Fibroblast of the aortic adventitia (primary cell): ENCODE data around the genes STMN1, PAFAH2, PDIK1L and C1orf232.

- CAGE, long polyA plus RNA = no peak
Measured at GRCh38 chr1:24655282-24656098, 12.4 kb downstream of the SRRM1 start.

DNA sequence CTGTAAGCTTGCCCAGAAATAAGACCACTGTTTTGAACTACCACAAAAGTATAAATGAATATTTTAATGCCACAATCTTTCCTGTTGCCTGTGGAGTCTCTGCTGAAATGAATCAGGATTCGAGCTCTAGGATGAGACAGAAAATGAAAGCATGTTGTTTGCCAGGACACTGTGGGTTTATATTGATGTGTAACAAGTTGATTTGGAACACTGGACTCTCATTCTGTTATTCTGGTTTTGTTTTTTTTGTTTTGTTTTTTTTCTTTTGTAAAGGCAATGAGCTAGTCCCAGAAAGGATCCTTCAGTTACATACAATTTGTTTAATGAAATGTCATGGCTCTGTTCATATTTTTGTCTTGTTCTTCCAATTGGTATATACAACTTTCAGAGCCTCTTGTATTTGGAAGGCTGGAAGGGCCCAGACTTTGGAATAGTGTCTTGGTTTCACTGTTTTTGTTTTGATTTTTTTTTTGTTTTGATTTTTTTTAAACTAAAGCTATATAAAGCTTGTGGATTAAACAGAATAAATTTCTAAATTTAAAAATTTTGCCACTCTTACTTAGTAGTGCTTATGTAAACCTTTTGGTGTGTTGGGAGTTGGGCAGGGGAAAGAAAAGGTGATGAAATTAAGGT lies 29.7 kb downstream of the SRRM1 start:
- CAGE, long polyA plus RNA = no peak

DNA sequence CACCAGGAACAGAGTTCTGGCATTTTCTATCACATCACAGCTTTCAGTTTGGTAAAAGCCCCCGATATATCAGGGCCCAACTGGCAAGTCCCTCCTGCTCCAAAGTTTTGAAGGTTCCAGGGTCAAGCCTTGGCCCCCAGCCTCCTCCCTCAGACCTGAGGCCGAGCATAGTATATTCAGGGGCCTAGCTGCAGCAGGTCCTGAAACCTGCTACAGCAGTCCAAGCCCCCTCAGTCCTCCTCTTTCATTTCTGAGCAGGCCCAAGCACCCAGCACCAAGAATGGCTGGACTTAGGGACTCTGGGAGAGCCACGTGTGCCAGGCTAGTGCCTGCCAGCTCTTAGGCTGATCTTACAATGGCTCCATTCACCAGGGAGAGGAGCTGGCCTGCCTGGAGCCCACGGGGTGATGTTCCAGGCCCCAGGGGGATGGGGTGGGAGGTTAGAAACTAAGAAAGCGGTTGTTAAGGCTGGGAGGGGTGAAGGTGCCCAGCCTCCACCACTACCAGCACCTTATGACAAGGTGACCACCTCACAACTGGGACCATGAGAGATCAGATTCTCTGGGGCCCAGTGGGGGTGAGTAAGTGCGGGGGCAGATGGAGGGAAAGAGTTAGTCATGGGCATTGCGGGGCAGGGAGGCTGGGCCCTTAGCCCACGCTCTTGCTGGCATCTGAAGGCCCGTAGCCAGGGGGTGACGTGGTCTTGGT lies 30.4 kb upstream of the CLIC4 start:
- CAGE, long polyA plus RNA = no peak

- CAGE, long polyA plus RNA = no peak
Measured at GRCh38 chr1:24771065-24771621, 25.9 kb downstream of the CLIC4 start.

- CAGE, long polyA plus RNA = no peak
Measured at GRCh38 chr1:24805425-24805888, 60.2 kb downstream of the CLIC4 start.

DNA sequence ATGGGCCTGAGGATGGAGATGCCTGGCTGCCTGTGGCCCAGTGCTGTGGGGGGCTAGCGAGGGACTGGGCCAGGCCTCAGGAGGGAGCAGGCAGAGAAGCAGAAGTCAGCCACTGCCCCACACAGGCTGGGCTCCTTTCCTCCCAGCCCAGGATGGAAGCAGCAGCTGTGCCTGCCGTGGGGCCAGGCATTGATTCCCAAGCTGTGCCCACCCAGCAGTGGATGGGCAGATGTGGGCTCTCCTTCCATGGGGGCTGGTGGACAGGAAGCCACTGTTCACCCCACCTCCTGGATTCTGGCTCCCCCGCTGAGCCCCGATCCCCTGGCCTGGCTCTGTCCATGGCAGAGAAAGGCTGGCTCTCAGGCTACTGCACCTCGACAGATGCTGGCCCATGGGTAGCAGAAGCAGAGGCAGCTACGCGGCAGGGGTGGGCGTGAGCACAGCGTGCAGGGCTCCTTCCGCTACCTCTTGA lies 24.6 kb downstream of the RUNX3 start:
- CAGE, long polyA plus RNA = no peak

- CAGE, long polyA plus RNA = no peak
Measured at GRCh38 chr1:24914169-24914564, 15.9 kb downstream of the RUNX3 start.

DNA sequence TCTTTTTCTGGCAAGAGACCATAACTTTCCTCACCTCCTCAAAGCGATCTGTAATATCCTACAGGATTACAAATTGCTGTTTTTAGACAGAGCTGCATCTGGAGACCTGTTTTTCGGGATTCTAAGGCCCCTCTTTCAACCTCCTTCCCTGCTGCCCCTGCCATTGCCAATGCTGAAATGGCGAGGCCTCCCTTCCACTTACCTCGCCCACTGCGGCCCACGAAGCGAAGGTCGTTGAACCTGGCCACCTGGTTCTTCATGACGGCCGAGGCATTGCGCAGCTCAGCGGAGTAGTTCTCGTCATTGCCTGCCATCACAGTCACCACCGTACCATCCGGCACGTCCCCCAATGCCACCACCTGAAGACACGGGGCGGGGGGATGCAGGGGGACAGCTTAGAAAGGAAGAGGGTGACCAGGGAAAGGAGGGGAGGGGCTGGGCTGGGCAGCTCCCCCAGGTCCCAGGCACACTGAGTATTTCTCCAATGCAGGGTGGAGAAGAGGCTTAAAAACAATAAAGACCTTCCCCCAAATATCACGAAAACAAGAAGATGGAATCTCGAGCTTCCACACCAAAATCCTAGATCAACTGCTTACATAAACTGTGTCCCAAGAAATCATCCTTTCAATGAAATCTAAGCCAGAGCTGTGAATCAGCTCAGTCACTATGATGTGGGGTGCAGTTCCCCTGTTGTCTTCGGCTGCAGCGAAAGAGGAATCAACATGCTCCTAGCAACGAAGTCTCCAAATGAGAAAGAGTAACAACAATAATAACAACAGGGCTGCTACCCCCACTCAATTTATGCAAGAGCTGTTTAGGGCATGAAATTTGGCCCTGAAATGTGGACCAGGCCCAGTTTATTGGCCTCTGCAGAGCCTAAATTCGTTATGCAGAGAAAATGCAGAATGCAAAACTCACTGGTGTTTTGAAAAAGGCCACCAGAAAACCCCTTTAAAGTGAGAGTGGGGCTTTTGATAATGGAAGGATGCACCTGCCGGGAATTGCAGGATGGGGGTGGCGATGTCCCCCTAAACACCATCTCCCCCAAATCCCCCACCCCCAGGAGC lies 2.4 kb downstream of the RUNX3 start:
- CAGE, long polyA plus RNA = no peak

- CAGE, long polyA plus RNA = no peak
Measured at GRCh38 chr1:25109607-25110055, 122.7 kb downstream of the SYF2 start.

GRCh38 chr1:25244702-25245138 lies 2.5 kb downstream of the RSRP1 start:
- CAGE, long polyA plus RNA = no peak

- CAGE, long polyA plus RNA = no peak
Measured at GRCh38 chr1:25264222-25264592, 8.1 kb upstream of the RHD start.

DNA sequence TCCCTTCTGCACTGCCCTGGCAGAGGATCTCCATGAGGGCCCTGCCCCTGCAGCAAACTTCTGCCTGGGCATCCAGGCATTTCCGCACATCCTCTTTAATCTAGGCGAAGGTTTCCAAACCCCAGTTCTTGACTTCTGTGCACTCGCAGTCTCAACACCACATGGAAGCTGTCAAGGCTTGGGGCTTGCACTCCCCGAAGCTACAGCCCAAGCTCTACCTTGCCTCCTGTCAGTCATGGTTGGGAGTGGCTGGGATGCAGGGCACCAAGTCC lies 3.6 kb upstream of the TMEM50A start:
- CAGE, long polyA plus RNA = no peak

DNA sequence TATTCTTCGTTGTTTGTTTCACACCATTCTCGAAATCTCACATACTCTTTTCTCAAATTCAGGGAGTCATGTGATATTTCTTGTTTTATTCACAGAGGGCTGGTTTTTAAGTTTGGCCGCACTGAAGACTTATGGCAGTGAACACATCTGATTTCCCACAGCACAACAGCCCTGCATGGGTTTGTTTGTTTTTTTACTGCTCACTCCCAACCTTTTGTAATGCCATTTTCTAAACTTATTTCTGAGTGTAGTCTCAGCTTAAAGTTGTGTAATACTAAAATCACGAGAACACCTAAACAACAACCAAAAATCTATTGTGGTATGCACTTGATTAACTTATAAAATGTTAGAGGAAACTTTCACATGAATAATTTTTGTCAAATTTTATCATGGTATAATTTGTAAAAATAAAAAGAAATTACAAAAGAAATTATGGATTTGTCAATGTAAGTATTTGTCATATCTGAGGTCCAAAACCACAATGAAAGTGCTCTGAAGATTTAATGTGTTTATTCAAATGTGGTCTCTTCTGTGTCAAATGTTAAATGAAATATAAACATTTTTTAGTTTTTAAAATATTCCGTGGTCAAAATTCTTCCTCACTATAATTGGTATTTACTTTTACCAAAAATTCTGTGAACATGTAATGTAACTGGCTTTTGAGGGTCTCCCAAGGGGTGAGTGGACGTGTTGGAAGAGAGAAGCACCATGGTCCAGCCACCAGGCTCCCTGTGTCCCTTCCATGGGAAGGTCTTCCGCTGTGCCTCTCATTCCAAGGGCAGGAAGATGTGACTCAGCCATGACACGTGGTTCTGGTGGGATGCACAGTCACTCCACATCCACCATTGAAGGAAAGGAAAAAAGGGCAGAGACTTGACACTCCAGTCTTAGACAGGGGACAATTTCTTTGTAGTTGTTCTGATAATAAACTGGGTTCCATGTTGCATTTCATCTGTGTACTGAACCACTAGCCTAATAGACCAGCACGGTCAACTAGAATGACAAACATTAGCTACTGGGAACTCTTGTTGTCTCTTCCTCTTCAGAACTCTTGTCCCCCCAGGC lies 22.8 kb downstream of the TMEM50A start:
- CAGE, long polyA plus RNA = no peak

DNA sequence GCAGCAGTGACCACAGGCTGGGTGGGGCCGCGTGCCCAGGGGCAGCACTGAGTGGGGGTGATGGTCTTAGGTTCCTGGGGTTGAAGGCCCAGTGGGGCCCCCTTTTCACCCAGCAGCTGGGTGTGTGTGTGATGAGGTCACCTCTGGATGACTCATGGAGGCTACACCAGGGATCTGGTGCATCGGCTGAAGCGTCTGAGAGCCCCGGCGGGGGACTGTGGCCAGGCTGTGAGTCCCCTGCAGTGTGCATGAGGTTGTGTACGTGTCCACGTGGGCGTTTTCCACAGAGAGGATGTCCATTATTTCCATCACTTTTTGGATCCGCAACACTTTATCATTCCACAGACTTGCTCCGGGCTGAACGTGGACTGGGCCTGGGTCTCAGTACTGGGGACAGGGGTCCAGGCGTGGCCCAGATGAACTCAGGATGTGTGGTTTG lies 25.6 kb downstream of the LDLRAP1 start:
- CAGE, long polyA plus RNA = no peak

DNA sequence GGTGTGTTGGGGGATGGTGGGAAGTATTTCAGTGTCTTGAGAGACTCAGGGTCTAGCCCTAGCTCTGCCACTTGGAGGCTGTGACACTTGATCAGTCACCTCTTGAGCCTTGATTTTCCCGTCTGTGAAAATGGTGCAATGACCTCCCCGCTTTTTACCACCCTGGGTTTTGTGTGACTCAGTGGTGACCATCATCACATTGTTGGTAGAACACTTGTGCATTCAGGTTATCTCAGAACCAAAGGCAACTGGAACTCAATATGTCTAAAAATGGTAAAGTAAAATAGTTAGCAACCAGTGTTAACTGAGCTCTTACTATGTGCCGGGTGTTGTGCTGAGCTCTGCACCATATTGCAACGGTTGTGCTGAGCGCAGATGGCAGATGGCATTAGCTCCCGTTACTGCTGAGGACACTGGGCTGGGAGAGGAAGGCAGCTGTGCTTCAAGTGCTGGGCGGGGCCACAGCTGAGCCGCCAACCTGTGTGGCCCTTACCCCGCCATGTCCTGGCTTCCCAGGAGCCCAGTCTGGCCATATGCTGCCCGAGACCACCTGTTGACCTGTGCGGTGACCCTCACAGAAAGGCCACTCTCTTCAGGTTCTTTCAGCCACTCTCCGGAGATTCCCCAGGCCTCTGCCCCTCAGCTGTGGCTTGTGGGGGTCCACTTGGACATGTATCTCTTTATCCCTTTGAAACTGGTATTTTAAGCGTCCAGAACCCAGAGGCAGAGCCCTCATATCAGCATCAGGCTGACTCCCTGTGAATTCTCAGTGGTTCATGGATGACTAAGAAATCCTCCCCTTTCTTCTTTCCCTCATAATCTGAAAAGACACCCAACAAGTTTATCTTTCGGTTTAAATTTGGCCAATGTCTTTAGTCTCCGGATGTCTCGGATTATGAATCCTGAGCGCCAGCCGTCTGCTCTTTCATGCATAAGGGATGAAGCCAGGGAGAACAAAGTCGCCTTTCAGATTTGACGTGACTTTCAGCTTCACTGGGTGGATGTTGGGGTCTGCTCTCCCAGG lies 26.3 kb downstream of the LDLRAP1 start:
- CAGE, long polyA plus RNA = no peak

DNA sequence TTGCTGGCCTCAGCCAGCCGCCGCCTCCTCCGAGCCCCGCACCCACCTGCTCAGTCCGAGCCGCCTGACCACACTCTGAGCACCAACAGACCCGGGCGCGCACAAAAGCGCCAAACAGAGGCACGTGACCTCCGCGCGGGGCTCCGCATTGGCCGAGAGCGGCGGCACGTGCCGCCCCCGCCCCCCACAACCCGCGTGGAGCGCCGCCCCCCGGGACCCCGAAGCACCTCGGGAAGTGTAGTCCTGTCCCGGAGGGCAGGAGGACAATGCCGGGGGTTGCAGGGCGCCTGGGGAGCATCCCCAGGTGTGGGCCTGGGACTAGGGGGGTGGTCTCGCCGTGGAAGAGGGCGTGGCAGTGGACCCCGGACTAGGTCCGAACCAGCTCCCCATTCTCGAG lies at the start of gene STMN1:
Gene STMN1 (minus strand): TSS at position 77 of the 397 bp plus-strand sequence.
- CAGE, long polyA plus RNA = no peak

DNA sequence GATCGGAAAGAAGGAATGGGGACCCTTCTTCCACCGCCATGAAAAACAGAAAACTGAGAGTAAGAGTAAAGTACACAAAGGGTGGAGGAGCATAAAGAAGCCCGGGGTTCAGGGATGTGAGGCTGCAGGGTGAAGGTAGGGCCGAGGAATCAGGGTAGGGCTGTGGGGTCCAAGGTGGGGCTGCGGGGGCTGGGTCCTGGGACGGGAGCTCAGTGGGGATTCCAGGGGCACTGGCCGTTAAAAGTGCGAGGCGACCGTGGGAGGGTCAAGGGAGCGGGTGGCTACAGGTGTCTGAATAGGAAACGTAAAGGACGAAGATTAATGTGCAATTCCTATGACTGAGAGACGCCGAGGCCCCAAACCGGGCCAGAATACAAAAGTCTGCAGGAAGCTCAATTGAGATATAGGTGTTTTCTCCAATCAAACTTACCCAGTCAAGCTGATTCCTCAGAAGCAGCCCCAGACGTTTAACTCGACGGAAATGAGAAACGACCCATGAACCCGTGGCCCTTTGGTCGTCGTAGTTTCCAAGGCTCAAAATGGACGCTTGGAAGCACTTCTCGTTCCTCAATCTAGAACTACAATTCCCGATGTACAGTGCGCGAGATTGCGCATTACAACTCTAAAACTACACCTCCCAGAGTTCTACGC lies at the start of gene PAFAH2:
Gene PAFAH2 (minus strand): TSS at position 469 of the 651 bp plus-strand sequence.
- CAGE, long polyA plus RNA = no peak

DNA sequence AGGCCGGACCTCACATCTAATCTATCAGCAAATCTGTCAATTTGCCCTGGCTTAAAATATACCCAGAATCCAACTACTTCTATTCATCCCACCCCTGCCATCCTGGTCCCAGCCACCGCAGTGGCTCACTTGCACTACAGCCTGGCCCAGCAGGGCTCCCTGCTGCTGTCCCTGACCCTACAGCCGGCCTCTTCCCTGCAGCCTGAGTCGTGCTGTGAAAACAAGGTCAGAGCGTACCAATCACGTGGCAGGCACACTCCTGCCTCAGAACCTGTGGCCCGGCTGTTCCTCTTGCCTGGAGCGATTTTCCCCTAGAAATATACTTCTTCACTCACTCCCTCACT lies 3.0 kb upstream of the EXTL1 start:
- CAGE, long polyA plus RNA = no peak

- CAGE, long polyA plus RNA = no peak
Measured at GRCh38 chr1:26111476-26111969, at the start of gene PDIK1L. PDIK1L (plus strand) TSS chr1:26111824.

- CAGE, long polyA plus RNA = no peak
Measured at GRCh38 chr1:26168657-26169408, at the start of gene C1orf232. C1orf232 (minus strand) TSS chr1:26168963.